Hair follicle dermal papilla cell (primary cell): ENCODE results near the genes TAFA2, USP15, RXYLT1 and C12orf56.

- CAGE, long polyA plus RNA: no peak
Measured at GRCh38 chr12:58034744-58035205, 93.4 kb downstream of the ATP23 start.

GRCh38 chr12:58765195-58765575 is 155.1 kb downstream of the LRIG3 start:
- CAGE, long polyA plus RNA: no peak

- CAGE, long polyA plus RNA: no peak
Measured at GRCh38 chr12:58912873-58913523, 7.3 kb downstream of the LRIG3 start.

DNA sequence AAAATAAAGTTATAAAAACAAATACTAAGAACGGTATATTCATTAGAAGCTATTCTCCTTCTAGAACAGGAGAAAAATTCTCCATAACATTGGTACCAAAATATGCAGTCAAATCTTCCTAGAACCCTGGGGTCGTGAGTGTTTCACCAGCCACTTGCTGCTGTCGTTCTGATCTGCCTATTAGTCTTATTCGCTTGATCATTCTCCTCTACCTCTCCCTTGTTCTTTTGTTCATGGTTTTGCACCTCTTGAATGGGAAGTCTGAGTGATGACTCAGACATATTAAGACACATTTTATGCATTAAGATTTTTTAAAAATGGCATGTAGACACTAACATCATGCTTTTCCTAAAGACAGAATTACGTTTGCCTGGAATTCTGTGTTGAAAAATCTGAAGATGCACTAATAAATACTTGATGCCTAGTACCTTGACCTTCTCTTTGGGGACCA is 159.1 kb upstream of the LRIG3 start:
- CAGE, long polyA plus RNA: no peak

DNA sequence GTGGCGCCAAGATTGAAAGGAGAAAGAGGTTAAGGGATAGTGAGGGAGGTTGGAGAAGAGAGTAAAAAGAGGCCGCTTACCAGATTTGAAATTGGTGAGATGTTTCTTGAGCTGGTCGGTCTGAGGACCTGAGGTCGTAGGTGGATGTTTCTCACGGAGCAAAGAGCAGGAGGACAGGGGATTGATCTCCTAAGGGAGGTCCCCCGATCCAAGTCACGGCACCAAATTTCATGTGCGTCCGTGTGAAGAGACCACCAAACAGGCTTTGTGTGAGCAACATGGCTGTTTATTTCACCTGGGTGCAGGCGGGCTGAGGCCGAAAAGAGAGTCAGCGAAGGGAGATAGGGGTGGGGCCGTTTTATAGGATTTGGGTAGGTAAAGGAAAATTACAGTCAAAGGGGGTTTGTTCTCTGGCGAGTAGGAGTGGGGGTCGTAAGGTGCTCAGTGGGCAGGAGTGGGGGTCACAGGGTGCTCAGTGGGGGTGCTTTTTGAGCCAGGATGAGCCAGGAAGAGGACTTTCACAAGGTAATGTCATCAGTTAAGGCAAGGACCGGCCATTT is 267.5 kb upstream of the SLC16A7 start:
- CAGE, long polyA plus RNA: no peak

DNA sequence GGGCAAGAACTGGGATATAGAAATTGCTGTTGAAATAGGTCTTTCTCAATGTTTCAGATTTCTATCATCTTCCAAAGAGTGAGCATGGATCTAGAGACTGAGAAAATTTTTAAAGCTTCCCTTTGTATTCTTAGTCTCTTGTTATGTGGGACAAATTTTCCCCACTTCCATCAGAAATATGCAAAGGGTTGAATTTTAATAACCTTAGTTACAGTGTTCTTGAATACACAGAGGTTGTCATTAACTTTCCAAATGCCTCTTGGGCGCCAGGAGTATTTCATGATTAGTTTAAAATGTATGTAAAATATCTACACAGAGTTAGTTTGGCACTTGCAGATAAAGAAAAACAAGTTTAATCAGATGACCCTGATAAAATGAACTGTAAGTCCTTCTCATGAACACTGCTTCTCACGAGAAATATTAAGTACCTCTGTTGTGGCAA is 121.3 kb downstream of the SLC16A7 start:
- CAGE, long polyA plus RNA: no peak

GRCh38 chr12:60270099-60270298 is 674.2 kb downstream of the SLC16A7 start:
- CAGE, long polyA plus RNA: no peak

DNA sequence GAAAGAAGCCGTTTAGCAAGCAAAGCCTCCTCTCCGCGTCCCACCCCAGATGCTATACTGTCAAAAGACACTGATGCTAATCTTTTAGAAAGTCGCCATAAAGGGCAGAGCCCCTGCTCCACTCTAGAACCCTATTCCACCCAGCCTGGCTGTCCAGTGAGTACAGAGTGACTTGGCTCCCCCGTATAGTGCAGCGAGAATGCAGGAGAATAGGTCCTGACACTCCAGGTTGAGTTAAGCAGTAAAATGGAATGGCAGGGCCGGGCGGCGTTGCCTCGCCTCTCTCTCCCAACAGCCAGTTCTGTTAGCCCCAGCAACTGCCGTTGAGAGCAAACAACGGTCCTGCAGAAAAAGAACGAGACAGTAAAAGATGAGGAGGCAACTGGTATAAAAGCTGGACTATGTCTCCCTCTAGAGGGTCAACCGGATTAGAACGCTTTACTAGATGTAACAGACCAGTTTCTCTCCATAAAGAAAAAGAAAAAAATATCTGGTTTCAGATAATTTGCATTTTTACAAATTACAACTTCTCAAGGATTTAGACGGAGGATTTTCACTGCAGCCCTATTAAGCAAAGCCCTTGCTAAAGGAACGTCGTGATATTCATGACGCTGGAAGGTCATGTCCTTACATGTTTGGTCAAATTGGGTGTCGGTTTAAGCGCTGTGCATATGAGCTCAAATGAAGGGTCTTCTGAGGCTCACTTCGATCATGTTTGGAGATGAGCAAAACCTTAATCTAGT is at the start of gene TAFA2:
TSS of gene TAFA2 (minus strand) at position 324 of the 743 bp plus-strand sequence.
- CAGE, long polyA plus RNA: no peak

DNA sequence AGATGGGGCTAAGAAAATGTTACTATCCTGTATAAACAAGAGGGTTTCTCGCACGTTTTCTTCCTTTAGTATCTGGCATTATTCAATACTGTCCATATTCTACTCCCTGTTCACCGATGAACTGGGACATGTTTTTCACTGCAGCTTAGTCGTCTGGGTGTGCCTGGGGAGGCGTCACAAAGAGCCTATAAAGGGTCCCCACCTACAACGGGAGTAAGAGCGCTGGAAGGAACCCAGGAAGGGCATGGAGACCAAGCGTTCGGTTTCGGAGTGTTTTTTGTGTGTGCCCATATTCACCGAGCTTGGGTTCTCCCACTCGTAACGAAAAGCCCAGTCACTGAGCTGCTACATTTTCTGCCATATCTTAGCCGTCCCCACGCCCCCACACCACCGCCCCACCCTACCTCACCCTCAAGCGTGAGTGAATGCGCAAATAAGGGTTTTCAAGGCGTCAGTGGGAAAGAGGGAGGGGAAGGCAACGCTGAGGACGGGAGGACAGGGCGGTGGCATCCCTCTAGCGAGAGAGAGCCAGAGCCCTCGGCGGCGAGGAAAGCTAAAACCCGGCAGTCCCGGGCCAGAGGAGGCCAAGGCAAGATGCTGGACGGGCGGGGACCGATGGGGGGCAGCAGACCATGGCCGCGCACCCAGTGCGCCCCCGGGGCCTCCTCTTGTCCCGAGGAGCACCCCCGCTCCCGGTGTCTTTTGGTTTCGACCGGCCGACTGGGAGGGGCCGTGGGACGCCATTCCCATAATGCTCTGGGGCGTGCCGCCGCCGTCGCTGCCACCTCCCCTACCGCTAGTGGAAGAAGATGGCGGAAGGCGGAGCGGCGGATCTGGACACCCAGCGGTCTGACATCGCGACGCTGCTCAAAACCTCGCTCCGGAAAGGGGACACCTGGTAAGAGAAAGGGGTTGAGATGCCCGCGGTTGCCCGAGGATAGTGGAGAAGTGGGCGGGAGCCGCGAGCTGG is at the start of gene USP15:
TSS of gene USP15 (plus strand) at position 799 of the 970 bp plus-strand sequence.
- CAGE, long polyA plus RNA: no peak

GRCh38 chr12:63779506-63780632 is at the start of gene RXYLT1:
TSS of gene RXYLT1 (plus strand) at chr12:63779909.
- CAGE, long polyA plus RNA: no peak

- CAGE, long polyA plus RNA: no peak
Measured at GRCh38 chr12:63931409-63931858, 86.9 kb downstream of the SRGAP1 start.

- CAGE, long polyA plus RNA: no peak
Measured at GRCh38 chr12:63940190-63940844, 95.8 kb downstream of the SRGAP1 start.

DNA sequence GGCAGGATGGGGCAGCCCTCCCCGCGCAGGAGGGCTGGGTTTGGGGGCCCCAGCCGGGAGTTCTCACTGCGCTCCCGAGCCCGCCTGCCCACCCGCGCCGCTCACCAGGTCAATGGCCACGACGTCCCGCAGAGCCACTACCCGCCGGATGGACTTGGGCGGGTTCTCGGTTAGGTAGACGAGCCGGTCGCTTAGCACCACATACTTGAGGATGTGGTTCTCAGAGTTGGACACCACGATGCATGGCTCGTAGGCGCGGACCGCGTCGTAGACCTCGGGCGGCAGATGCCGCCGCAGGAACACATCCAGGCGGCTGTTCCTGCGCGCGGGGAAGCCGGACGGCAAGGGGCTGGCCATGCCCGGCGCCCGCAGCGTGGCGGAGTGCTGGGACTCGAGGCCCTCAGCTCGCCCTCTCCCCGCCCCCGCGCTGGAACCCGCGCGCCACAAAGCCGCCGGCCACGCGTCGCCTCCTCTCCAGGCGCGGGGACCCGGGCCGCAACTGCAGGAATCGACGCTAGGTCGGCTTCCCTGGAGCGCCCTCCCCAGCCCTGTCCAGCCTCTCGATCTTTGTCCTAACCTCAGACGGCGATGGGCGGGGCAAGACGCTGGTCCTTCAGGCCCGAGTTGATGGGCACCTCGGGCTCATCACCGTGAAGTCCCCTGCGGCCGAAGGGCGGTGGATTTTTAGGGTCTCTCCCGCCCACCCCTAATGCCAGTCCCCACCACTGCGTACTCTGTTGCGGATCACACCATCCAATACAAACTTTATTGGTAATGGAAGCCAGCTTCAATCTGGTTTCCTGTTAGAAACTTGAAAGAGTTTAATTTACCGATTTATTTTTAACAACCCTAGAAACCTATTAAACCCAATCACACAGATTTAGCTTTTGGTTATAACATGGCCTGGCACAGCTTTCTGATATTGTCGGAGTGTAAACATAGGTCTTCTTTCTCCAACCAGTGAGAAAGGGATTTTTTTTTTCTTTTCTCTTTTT is at the start of gene C12orf56:
TSS of gene C12orf56 (minus strand) at position 550 of the 995 bp plus-strand sequence.
- CAGE, long polyA plus RNA: no peak

DNA sequence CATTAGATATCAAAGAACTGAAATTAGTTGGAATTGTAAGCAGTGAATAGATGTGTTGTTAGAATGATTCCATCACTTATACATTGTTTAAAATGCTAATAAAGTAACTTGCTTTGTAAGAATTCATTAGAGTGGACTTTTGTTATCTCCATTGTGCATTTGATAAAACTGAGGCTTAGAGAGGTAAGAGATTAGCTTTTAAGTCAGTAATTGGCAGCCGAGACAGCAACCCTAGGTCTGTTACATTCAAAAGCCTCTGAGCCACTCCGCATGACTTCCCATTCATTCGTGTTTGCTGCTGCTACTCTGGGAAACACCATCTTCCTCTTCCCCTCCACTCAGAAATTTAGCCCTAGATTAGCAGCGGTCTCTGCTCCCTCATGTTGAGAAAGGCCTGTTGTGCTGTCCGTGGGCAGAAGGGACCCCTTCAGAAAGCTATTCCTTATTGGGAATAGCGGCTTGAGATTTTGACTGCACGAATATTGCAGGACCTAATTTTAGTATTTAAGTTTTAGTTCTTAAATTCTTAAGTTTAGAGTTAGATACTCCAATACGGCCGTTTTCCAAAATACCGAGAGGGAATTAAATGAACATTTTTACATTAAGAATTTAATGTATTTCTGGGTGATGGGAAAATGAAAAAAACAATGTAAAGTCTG is 787 bp upstream of the TBK1 start:
- CAGE, long polyA plus RNA: no peak

DNA sequence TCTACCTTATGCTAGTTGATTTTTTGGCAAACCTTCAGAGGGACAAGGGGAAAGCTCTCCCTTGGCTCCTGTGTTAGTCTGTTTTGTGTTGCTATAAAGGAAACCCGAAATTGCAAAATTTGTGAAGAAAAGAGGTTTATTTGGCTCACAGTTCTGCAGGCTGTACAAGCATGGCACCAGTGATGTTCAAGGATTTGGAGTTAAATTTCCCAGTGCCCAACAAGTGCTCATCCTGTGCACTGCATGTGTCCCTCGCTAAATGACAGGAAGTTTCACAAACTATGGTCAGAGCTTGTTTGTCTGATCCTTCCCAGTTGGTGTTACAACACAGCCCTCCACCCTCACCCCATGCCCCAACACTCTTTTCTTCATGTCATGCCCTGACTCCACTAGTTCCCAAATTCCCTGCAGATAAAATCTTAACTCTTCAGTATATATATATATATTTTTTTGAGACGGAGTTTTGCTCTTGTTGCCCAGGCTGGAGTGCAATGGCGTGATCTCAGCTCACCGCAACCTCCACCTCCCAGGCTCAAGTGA is 13.9 kb upstream of the RASSF3 start:
- CAGE, long polyA plus RNA: no peak

DNA sequence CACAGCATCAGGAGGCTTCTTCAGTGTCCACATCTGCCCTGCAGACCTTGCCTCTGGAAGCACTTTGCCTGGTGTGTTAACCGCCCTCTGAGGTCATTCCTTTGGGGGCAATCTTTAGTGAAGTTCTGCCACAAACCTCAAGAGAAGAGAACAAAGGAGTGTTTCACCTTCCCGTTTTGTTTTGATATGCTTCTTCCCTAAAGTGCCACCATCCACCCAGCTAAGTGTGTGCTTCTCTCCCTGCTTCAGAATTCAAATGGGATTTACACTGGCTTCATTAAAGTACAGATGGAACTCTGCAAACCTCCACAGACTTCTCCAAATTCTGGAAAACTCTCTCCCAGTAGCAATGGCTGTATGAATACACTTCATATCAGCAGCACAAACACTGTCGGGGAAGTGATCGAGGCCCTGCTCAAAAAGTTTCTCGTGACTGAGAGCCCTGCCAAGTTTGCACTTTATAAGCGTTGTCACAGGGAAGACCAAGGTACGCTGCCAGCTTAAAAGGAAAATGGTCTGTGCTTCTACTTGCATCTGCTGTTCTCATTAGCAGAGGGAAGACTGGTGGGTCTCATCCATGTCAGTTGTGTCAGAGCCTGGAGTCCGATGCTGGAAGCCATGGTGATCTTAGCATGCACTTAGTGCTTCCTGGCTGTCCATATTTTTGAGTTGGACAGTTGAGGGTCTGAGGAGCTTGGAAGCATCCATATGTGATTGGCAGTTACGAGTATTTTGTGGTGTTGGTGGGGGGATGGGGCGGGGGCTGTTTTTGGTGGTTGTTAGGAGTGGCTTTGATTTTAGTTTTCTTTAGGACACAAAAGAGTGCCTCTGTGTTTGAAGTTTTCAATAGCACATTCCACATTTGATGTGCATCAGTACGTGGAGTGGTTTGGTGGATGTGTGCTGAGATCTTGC is 71.0 kb downstream of the GNS start:
- CAGE, long polyA plus RNA: no peak

- CAGE, long polyA plus RNA: no peak
Measured at GRCh38 chr12:64781819-64782186, 22.6 kb upstream of the GNS start.

GRCh38 chr12:65729309-65729764 is 94.9 kb upstream of the HMGA2 start:
- CAGE, long polyA plus RNA: no peak

GRCh38 chr12:65741982-65743094 is 81.9 kb upstream of the HMGA2 start:
- CAGE, long polyA plus RNA: no peak

GRCh38 chr12:66536906-66537193 is 142.0 kb downstream of the GRIP1 start:
- CAGE, long polyA plus RNA: no peak